CMK (cell line): ENCODE data around the gene BUD31.

DNA sequence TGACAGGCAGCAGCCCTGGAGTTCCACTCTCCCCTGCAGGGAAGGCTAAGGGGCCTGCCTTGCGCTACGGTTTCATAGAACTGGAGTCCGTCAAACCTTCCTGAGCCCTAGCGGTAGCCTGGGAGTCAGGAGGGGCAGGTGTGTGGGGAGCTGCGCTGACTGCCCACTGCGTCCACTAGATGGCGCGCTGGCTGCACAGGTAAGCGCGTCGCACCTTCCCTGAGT lies 20.0 kb upstream of the BAIAP2L1 start:
- RRBS, result no CpG with 5 or more reads among the region's 11 CpGs

GRCh38 chr7:98771965-98772577 lies 97.7 kb downstream of the TMEM130 start:
- RRBS, result no CpG with 5 or more reads among the region's 20 CpGs

- RRBS, result 96% methylated on average over 6 of the region's 38 CpGs
These were observed 116.0 kb downstream of the SMURF1 start for GRCh38 chr7:99027685-99028554.

GRCh38 chr7:99133333-99134100 lies 10.4 kb downstream of the SMURF1 start:
- RRBS, result no CpG with 5 or more reads among the region's 7 CpGs

- RRBS, result 2% methylated on average over 29 of the region's 92 CpGs
These were observed 659 bp downstream of the SMURF1 start for GRCh38 chr7:99142941-99143957.

DNA sequence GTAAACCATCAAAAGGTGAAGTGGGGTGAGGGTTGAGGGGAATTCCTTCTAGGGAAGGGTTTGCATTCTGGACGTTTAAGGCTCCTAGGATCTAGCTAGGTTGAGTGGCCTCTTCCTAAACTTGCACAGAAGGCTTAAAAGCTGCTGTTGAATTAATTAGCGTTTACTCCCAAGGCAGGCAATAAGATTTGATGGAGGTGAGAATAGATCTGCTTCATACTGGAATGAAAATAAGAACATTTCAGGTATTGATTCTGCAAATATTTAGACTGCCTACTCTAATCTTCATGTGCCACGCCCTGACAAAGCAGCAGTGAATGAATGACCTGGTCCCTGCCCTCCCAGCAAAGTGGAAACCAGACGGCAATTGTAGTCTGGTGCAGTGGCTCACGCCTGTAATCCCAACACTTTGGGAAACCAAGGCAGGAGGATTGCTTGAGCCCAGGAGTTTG lies 11.4 kb upstream of the KPNA7 start:
- RRBS, result no CpG with 5 or more reads among the region's 5 CpGs

DNA sequence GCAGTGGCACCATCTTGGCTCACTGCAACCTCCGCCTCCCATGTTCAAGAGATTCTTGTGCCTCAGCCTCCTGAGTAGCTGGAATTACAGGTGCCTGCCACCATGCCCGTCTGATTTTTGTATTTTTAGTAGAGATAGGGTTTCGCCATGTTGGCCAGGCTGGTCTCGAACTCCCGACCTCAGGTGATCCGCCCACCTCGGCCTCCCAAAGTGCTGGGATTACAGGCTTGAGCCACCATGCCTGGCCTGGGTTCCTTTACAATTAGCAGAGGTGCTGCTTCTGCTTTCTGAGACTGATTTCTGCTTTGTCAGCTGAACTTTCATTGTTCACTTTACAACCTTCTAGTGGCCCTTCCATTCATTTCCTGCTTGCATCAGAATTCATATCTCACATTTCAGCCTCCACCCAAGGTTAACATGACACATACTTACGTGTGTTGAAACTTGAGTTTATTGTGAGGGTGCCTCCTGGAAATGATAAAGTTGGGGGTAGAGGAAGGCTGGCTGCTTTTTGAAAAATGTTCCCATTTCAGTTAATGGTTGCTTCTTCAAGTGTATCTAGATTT lies 4.8 kb downstream of the ARPC1A start:
- RRBS, result no CpG with 5 or more reads among the region's 8 CpGs

GRCh38 chr7:99372491-99373381 lies 1.8 kb upstream of the ARPC1B start:
- RRBS, result no CpG with 5 or more reads among the region's 24 CpGs

GRCh38 chr7:99381611-99382062 lies 7.1 kb downstream of the ARPC1B start:
- RRBS, result no CpG with 5 or more reads among the region's 7 CpGs

DNA sequence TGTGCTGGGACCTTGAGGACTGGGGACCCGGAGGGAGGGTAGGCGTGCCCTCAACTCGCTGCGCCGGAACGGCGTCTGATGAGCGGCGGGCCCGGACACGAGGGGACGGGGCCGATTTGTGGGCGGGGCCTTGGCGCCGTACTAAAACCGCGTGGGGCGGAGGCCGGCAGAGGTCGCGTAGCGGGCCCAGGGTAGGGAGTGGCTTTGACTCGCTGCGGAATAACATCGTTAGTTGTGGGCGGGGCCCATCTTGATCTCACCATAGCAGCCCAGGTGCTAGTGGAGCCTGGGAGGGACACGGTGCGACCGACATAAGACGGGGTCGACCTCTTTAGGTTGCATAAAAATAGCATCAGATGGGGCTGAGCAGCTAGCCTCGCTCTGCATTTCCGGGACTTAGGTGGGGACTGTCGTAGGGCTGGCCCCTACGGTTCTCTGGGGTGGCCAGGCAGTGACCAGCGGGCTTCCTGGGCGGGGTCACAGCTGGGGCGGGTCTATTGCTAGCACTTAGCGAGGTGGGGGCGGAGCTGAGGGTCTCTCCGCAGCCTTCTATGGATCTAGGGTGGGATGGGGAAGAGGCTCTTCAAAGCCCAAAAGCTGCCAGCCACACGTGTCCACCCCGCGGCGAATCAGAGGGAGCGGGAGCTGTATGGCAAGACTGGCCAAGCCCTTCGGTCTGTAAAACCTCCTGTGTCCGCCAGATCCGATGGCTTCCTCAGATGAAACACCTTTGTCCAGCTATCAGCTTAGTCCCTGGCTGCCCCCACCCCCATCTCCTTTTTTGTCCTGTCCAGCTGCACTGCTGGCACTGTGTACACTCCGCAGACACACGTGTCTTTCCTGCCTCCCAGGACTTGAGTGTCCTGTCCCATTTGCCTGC lies 15.2 kb downstream of the PDAP1 start:
- RRBS, result 95% methylated on average over 10 of the region's 52 CpGs

GRCh38 chr7:99398439-99398836 lies 10.0 kb downstream of the PDAP1 start:
- RRBS, result no CpG with 5 or more reads among the region's 1 CpG

- RRBS, result no CpG with 5 or more reads among the region's 22 CpGs
These were observed 3.5 kb downstream of the PDAP1 start for GRCh38 chr7:99404750-99405351.

GRCh38 chr7:99408379-99408510 lies 152 bp downstream of the PDAP1 start:
- RRBS, result 2% methylated on average over 9 of the region's 11 CpGs

DNA sequence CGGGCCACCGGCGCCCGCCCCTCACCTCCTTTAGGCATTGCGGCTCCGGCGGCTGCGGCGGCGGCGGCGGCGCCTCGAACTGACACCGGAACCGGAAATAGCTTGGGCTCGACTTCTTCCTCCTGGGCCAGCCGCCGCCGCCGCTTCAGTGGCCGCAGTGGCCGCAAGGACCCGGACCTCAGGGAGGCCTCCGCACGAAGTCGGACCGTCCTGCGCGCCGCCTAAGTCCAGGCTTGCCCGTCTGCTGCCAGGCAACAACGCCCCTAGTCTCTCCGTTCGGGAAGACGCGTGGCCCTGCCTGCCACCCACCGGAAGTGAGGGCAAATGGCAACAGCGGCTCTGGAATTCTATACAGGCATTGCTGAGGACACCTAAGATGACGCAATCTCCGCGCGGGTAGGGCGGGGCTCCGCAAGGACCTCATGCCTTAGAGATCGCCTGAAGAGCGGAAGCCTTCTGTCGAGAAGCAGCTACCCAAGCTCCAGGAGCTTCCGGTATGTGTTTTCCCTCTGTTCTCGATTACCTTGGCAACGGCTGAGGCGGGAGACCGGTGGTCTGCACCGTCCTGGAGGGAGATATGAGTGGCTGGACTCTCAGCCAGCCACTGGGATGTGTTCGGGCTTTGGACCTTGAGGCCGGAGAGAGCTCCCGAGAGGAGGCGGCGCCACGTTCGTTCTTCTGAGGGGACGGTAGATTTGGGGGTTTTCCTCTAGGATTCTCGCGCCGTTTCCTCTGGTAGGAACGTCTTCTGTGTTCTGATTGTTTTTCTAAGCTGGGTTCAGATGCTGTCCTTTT lies at the start of gene BUD31:
Gene BUD31 (plus strand): TSS at position 459 of the 795 bp plus-strand sequence.
- RRBS, result 1% methylated on average over 25 of the region's 66 CpGs

GRCh38 chr7:99579775-99580794 lies 18.0 kb upstream of the TMEM225B start:
- RRBS, result no CpG with 5 or more reads among the region's 59 CpGs

DNA sequence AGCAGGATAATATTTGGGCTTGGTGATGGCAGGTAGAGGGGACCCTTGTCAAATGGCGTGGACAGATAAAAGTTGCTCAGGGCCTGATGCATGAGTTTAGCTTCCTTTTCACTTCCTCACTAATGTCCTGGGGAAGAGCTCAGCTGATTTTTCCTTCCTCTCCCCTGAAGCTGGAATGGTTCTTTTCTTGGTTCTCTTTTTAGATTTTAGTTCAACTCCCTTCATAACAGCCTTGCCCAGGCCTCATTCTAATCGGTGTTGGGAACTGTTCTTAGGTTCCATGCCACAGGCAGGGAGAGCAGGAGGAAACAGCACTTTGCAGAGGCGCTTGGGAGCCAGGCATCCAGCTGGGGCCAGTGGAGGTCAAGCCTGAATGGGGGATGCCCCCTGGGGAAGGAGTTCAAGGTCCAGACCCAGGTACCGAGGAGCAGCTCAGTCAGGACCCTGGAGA lies 4.4 kb downstream of the ZSCAN25 start:
- RRBS, result no CpG with 5 or more reads among the region's 4 CpGs

GRCh38 chr7:99635058-99635266 lies 18.2 kb downstream of the ZSCAN25 start:
- RRBS, result no CpG with 5 or more reads among the region's 1 CpG

GRCh38 chr7:99649402-99649840 lies 30.4 kb downstream of the CYP3A5 start:
- RRBS, result no CpG with 5 or more reads among the region's 3 CpGs

GRCh38 chr7:99677494-99678218 lies 2.1 kb downstream of the CYP3A5 start:
- RRBS, result no CpG with 5 or more reads among the region's 5 CpGs

- RRBS, result no CpG with 5 or more reads among the region's 14 CpGs
These were observed 13.7 kb upstream of the CYP3A5 start for GRCh38 chr7:99693238-99694087.